Mesangial cell (primary cell): ENCODE measurements around a stretch of chr17.

GRCh38 chr17:82084985-82085544, 13.0 kb downstream of the FASN start:
- RAMPAGE, long total RNA: no peak

- RAMPAGE, long total RNA: no peak
Observed at GRCh38 chr17:82101609-82102489, 3.8 kb upstream of the FASN start.

- RAMPAGE, long total RNA: no peak
Observed at GRCh38 chr17:82117072-82117432, 19.0 kb upstream of the FASN start.

GRCh38 chr17:82120127-82120578, 22.1 kb upstream of the FASN start:
- RAMPAGE, long total RNA: no peak

- RAMPAGE, long total RNA: no peak
Observed at GRCh38 chr17:82222789-82223298, 6.0 kb upstream of the SLC16A3 start.

DNA sequence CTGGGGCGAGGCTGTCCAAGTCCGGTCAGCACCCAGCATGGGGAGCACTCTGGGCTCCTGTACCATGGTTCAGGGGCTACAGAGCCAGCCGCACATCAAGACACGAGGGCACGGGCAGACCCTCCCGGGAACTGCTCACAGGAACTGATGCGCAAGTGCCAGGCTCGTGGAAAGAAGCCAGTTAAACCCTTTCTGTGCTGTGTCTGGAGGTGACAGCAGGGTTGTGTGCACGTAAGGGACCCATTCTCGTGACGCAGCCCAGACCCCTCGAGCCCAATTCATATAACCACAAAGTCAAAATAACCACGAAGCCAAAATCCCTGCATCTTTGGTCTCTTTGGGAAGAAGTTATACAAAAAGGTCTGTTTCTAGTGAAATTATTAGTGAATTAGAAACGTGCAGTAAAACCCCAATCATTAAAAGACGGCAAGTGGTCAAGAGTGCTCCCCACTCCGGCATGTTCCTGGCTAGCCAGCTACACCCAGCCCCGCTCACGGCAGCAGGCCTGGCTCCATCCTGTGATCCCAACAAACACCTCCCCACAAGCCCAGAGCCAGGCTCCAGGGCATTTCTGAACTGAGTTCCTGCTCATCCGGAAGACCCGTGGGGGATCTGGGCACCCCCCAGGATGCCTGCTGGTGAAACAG, 18.8 kb downstream of the SLC16A3 start:
- RAMPAGE, long total RNA: no peak

- RAMPAGE, long total RNA: no peak
Observed at GRCh38 chr17:82252243-82253323, 20.9 kb downstream of the CSNK1D start.

DNA sequence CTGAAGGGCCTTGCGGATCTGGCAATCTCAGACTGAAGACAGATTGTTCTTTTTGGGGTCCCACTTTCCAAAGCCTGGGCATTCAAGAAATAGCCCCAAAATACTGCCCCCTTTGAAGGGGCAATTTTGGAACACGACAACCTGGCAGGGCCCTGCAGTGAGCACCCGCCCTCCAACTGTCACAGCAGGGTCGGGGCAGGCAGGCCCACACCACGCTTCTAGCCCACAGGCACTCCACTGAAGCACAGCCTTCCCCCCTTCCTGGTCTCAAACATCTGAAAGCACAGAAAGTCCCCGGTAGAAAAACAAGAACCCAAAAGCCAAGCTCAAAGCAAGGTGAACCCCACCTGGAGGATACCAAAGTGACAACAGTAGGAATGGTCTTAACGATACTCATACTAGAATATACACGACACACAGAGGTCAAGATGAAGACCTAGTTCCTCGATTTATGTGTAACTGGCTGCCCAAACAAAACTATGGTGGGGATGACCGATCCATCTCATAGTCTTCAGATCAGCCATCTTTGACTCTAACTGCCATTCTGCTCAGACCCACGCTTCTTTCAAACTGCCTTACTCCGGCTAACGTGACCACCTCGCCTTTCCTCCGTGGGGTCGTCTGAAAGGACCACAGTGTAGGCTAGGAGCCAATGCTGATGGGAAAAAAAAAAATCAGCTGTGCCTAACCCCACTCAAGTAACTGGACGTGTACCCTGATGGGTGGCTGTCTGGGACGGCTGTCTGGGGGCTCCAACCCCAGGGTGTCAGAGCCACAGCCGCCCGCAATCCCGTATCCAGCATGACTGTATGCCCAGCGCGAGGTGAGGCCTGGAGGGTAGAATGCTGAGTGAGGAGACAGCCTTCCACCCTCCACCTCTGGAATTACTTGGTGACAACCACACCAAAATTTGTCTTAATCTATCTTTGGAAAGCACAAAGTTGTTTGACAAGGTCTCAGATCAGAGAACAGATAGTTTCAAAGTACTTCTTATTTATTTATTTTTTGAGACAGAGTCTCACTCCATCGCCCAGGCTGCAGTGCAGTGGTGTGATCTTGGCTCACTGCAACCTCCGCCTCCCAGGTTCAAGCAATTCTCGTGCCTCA, 3.1 kb downstream of the CSNK1D start:
- RAMPAGE, long total RNA: no peak

- RAMPAGE, long total RNA: no peak
Observed at GRCh38 chr17:82273894-82274046, 270 bp upstream of the CSNK1D start.

- RAMPAGE, long total RNA: no peak
Observed at GRCh38 chr17:82300839-82301139, 16.6 kb downstream of the CD7 start.

GRCh38 chr17:82495774-82496227, 23.7 kb upstream of the FOXK2 start:
- RAMPAGE, long total RNA: no peak

- RAMPAGE, long total RNA: no peak
Observed at GRCh38 chr17:82542377-82543408, 23.2 kb downstream of the FOXK2 start.

- RAMPAGE, long total RNA: no peak
Observed at GRCh38 chr17:82687296-82687976, 11.1 kb downstream of the RAB40B start.

GRCh38 chr17:82774771-82775685, 23.2 kb downstream of the TBCD start:
- RAMPAGE, long total RNA: no peak

DNA sequence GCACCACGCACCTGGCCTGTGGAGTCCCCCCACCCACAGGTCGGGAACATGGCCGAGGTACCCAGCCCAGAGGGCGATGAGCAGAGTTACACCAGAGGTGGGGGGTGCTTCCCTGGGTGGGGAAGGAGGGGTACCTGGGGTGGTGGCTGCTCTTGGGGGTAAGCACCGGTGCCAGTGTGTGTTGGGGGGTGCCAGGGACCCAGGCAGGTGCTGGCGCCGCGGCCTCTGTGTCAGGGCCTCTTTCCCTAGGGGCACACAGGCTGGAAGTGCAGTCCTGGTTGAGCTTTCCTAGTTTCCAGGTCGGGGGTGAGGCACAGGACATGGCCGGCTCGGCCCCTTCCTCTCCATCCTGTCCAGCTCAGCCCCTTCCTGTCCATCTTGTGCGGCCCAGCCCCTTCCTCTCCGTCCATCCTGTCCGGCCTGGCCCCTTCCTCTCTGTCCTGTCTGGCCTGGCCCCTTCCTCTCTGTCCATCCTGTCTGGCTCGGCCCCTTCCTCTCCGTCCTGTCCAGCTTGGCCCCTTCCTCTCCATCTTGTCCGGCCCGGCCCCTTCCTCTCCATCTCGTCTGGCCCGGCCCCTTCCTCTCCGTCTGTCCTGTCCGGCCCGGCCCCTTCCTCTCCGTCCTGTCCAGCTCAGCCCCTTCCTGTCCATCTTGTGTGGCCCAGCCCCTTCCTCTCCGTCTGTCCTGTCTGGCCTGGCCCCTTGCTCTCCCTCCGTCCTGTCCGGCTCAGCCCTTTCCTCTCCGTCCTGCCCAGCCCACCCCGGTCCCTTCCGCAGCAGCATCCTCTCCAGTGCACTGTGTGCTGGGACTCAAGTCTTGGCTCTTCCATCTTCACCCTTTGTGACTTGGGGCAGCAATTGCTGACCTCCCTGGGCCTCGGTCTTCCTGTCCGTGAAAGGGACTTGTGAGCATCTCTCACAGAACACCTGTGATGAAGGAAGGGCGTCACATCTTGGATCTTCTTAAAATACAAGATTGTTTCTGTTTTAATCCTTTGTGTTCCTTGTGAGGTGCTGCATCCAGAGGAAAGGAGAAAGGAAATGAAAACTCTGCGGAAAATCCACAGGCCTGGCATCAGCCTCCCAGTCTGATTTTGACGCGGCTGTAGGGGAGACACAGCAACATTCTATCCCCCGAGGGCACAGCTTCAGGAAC, 5.4 kb upstream of the ZNF750 start:
- RAMPAGE, long total RNA: no peak

DNA sequence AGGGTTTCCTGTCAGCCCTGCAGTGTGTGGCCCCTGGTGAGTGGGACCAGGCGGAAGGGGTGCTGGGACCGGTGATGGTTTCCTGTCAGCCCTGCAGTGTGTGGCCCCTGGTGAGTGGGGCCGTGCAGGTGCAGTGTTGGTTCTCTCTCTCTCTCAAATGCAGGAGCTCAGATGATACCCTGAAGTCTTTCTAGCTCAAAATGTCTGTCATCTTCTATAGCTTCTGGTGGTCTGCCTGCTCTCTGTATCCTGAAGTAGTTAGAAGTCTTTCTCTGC, 45.3 kb upstream of the ZNF750 start:
- RAMPAGE, long total RNA: no peak

DNA sequence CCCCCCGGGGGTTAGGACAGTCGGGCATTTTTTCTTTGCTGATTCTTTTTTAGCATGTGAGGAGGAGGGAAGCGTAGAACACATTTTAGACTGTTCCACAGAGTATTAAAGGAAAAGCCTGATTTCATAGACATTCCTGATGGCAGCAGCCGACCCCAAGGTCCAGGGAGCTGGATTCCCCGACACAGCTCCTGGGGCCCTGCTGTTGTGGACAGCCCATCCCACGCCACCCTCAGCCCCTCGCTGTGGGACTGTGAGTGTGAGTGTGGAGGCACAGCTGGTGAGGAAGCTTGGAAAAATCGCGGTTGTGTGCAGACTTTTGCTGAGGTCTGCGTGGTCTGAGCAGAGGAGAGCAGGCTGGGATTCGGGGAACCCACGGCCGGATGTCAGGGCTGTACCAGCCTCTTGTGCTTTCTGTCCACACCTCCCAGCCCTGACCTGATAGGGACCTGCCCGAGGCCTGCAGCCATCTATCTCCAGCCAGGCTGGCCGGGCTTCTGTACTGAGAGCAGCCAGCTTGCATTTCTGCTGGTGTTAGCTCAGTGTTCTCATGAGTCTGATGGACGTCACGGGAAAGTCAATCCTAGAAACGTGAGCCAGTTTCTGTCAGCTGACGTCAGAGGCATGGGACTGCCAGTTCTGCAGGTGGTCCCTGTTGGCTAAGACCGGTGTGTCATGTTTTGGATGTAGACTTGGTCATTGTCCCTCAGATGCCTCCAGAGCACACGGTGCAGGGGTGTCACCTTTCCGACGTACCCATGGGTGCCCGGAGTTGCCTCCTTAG, 72.7 kb upstream of the ZNF750 start:
- RAMPAGE, long total RNA: no peak

DNA sequence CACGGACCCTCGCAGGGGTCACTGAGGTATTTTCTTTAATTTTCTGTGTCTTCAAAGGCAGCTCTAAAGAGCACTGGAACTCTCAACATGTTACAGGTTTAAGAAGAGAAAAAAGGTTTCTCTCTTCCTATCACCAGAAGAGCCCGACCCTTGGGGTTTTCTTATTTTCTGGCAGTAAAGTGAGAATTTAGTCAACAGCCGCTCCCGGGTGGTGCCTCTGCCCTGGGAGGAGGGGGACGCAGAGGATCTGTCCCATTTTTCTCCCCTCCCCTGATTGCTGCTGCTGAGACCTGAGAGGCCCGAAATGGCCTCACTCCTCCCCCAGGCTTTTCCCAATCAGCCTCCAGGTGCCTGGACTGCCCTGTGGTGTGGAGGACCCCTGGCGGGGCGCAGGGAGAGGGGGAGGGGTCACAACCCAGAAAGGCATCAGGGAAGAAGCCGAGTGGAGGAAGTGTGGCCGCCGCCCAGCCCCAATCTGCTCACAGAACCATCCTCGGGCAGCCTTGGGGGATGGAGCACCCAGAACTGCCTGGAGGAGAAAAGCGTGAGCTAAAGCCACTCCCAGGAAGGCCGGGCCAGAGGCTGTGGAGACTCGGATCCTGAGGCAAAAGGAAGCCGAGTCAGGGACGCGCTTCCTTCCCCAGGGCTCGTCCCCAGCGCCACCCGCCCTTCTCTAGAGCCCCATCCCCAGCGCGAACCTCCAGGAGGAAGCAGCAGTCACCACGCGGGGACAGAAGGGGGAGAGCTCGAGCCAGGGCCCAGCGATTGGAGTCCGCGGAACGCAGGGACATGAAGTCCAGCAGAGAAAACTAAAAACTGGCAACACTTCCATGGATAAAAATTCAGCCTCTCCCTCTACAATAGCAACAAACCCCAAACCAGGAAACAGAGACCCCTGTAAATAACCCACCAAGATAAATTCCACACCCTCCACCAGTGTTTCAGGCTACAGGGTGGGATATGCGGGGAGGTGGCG, 88.6 kb downstream of the B3GNTL1 start:
- RAMPAGE, long total RNA: no peak

DNA sequence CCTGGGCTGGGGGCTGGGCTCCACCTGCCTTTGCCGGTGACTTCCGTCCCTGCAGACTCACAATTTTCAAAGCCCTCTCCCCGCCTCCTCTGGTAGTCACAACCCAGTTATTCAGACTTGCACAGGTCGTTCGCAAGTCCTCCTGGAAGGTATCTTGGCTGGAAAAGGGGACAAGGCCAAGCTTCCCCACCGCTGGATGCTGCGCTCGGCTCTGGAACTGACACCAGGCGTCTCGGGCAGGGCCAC, 1.2 kb upstream of the METRNL start:
- RAMPAGE, long total RNA: no peak

DNA sequence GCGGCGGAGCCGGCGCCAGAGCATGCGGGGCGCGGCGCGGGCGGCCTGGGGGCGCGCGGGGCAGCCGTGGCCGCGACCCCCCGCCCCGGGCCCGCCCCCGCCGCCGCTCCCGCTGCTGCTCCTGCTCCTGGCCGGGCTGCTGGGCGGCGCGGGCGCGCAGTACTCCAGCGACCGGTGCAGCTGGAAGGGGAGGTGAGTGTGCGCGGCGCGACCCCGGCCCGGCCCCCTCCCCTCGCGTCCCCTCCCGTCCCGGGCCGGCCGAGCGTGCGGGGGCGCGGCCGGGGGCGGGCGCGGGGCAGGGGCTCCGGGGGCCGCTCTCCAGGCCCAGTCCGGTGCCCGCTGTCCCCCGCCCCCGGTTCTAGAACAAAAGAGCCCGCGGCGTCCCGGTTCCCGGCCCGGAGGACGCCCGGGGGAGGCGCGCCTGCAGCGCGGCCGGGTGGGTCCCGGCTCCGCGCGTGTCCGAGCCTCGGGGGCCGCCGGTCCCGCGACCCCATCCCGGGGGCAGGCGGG, 440 bp downstream of the METRNL start:
- RAMPAGE, long total RNA: no peak